ENCODE measurements around the genes LCE2A, LCE1B, IVL, SPRR4, SPRR1B, S100A16, ILF2 and NPR1.

DNA sequence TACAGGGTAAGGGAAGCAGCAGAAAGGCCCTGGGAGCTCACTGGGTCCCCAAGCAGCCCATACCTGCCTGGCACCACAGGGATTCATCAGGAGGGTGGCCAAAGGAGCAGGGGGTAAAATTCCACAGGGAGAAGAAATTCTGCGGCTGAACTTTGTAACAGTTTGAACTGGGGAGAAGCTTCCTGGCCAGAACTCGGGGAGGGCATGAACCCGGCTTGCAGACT lies 11.5 kb downstream of the THEM4 start:
- PRO-cap, result no peak

DNA sequence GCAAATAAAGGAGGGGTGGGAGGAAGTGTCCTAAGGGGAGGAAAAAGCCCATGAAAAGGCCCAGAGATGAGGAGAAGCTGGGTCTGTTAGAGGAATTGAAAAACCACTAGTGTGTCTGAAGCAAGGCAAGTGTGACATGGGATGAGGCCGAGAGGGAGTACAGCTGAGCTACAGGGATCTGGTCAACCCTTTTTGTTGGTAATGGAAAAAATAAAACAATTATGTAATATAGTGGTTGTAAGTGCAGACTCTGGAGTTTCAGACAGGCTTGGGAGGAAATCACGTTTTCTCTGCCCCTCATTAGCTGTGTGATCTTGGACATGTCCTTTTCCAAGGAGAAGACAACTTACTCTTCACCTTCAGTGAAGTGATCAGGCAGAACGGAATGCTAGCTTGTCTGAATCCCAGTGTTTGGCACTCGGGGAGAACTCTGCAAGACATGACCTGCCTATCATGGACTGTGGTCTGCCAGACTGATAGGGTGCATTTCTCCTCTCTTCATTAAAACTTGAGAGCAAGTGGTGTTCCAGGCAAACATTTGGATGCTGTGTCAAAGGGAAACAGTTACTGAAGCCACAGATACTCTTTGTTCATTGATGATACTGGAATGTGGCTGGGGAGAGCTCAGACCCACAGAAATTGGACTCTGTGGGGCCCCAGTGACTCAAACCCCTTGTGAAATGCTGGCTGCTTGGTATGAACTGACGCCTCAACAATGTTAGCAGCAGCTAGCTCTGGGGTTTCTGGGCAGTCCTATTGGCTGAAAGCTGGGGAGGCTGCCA lies 7.6 kb upstream of the S100A10 start:
- PRO-cap, result no peak

DNA sequence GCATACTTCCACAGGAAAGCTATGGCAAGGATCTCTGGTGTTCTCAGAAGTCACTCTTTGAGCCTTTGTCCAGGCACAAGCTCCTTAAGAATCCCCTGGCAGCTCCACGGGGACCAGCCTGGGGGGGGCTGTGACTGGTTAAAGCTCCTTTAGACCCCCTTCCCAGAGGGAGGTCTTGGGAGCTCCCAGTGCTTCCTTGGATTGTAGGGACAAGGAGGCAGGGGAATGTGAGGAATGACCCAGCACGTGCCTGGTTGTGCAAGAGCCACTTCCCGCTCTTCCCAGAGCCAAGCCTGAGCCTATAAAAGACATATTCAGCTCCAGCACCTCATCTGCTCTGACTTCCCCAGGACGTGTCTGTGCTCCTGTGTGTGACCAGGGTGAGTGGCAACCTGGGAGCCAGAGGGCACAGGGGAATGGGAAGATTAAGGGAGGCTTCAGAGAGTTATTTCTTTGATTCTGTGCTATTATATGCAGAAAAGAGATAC lies at the start of gene LCE2A:
Gene LCE2A, plus strand, starts transcription at position 331 of the 488 bp plus-strand sequence.
- PRO-cap, result no peak

DNA sequence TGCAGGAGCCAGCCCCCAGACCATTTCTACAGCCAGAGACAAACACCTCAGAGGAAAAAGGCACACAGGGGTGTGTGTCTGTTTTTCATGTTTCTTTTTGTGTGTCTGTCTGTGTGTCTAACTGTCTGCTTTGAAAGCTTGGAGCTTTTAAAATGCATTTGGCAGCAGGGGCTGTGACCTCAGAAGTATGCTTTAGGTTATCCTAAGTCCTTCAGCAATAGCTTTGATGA lies 7.3 kb downstream of the KPRP start:
- PRO-cap, result no peak

DNA sequence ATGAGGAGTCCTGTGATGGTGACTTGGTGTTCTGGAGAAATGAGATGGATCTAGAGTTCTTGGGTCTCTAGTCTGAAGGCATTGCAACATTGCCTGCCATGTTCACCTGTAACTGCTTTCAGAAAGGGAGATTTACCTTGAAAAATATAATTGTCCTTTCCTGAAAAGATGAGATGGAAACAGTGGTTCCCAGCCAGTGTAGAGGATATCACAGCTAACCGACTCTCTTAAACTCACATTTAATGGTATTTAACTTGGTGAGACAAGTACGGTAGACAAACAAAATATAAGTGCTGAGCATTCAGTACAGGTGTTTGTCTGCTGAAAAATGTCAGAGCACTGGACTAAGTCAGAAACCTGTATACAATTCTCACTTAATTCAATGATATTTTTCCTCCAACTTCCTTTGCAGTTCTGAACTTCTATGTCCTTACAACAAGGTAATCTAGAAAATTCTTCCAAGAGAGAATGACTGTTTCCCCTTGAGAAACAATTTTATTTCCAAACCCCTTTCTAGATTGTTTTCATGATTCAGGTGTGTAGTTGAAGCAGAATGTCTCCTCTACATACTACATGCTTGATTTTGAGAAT lies at the start of gene LCE1B:
Gene LCE1B, plus strand, starts transcription at position 412 of the 591 bp plus-strand sequence.
- PRO-cap, result no peak

DNA sequence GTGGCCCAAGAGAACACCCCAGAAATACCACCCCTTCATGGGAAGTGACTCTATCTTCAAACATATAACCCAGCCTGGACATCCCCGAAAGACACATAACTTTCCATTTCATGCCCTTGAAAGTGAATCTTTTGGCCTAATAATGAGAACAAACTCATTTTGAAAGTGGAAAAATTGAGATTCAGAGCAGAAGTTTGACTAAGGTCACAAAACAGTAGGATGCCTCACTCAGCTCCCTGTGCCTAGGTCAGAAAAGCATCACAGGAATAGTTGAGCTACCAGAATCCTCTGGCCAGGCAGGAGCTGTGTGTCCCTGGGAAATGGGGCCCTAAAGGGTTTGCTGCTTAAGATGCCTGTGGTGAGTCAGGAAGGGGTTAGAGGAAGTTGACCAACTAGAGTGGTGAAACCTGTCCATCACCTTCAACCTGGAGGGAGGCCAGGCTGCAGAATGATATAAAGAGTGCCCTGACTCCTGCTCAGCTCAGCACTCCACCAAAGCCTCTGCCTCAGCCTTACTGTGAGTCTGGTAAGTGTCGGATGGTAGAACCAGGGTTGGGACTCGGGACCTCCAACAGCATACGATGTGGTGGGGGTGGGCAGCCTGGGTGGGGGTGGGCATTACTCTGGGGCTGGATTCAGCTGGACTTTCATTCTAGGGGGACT lies at the start of gene IVL:
Gene IVL, plus strand, starts transcription at position 483 of the 663 bp plus-strand sequence.
- PRO-cap, result no peak

GRCh38 chr1:152970509-152970841 lies at the start of gene SPRR4:
Gene SPRR4, plus strand, starts transcription at chr1:152970648.
- PRO-cap, result no peak

DNA sequence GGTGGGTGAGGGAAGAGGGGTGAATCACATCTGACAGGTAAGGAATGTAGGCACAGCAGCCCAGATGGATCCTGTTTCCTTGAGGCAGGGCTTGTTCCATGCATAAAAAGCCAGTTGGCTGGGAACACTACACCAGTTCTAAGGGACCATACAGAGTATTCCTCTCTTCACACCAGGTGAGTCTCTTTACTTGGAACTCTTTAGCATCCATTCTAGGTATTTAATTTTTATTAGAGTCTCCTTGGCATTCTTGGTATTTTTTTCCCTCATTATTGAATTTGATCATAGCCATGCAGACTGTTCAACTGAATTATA lies at the start of gene SPRR1B:
Gene SPRR1B, plus strand, starts transcription at position 132 of the 315 bp plus-strand sequence.
- PRO-cap, result no peak

DNA sequence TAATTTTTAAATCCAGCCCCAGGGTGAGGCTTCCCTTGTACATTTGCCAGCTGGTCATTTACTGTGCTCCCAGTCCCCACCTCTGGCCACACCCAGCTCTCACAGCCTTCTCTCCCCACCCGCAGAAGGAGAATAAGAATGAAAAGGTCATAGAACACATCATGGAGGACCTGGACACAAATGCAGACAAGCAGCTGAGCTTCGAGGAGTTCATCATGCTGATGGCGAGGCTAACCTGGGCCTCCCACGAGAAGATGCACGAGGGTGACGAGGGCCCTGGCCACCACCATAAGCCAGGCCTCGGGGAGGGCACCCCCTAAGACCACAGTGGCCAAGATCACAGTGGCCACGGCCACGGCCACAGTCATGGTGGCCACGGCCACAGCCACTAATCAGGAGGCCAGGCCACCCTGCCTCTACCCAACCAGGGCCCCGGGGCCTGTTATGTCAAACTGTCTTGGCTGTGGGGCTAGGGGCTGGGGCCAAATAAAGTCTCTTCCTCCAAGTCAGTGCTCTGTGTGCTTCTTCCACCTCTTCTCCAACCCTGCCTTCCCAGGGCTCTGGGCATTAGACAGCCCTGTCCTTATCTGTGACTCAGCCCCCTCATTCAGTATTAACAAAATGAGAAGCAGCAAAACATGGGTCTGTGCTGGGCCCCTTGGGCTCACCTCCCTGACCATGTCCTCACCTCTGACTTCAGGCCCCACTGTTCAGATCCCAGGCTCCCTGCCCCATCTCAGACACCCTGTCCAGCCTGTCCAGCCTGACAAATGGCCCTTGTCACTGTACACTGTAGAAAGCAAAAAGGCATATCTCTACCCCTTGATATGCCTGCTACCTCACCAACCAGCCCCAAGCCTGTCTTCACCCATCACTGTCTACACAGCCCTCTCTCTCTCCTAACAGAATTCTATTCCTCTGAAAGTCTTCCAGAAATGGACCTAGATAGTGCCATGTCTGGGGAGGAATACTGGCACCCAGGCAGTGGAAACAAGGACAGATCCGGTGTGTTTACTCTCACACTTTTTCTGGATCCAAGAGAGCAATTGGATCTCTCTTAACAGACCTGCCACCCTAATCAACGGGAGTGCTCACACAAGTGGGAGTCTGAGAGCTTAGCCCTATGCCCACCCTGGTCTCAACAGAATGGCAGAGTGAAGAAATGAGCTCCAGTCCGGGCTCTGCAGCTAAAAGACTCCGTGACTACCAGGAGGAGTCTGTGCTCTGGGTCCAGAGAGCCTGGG lies 3.3 kb downstream of the S100A9 start:
- PRO-cap, result no peak

GRCh38 chr1:153544363-153544921 lies 1.2 kb downstream of the S100A4 start:
- PRO-cap, result no peak

- PRO-cap, result no peak
Measured at GRCh38 chr1:153568297-153569090, 2.9 kb upstream of the S100A2 start.

DNA sequence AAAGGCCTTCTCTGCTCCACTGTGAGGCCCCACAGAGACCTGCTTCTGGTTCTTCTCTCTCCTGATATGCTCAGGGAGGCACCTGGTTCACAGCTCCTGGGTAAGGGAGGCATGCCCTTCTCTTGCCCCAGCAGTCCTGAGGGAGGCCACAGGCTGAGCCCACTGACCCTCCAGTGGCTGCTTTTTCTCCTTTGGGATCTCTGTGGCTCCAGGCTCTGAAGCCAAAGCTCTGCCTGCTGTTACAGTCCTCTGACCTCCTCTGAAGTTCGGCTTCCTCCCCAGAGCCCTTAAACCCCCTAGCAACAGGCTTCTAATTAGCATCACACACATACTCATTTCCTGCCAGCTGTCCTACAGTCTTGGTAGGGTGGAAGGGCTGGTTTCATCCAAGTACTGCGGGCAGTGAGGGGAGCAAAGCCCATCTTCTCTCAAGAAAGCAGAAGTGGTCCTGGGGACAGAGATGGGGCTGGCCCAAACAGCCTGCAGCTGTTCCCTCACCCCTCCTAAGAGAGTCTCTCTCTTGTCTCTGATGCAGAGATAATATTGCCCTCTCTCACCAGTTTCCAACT lies 14.2 kb downstream of the S100A16 start:
- PRO-cap, result no peak

DNA sequence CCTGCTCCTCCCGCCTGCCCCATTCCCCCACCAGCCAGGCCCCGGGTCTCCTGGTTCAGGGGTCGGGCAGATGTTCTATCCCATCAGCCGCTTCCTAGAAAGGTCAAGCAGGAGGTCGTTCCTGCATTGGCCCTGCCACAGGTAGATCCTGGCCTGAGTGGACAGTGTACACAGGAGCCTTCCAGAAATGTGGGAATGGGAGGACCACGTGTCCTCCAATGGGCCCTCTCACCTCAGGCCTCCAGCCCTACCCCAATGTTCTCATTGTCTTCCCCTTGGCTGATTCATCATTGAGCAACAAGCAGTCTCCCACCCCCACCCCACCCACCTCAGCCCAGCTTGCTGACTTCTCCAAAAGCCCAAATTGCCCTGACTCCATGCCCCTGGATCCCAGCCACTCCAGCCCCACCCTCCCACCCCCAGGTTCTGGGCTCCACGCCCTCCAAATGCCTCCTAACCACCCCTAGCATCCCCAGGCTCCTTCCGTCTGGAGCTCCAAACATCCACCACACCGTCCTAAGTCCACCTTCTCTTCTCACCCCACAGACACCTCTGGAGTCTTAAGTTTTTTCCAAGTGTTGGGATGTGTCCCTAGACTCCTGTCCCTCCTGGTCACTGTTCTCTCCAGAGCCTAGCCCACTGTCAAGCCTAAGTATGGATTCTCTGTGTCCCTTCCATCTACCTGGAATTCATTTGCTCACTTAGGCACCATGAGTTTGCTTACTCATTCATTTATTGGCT lies 1.9 kb downstream of the S100A16 start:
- PRO-cap, result no peak

DNA sequence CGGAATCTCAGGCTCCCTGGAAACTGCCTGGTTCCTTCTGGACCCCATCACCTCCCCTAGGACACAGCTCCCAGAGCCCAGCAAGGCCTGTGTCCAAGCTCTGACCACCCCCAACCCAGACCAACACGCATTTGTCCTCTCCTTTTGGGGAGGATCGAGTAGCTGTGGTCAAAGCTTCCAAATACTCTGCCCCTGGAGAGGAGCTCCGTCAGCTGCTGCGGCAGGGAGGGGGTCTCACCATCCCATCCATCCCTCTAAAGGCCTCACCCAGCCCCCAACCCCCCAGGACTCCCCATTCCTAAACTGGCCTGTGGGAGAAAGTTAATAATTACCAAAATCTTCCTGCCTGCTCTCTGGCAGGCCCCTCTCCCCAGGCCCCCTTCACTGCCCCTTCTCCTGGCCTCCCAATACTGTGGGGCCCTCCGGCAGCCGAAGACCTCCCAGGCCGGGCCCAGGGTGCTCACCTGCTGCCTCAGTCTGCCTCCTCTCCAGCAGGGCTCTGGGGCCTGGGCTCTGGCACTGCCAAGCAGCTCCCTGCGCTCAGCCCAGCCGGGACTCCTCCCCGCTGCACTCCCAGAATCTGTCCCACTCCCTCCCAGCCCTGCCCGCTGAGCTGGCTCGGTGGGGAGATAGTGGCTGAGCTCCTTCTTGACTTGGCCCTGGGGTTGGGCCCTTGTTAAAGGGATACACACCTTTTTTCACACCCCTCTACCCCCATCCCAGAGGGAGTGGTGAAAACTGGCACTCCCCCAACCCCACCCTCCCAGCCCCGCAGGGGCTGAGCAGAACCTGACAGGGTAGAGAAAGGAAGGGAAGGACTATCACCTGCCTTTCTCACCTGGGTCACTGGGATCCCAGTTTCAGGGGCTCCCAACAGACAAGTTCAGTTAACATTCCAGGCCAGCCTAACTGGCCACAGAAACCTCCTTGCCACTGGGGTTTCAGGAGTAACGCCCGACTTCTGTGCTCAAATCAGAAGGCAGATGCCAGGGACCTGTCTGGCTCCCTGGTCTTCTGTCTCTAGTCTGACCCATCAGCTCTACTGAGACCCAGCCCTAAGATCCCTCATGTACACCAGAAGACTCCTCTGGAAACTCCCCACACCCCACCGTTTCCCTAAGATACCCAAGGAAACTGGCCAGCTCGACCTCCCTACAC lies at the start of gene S100A16:
Gene S100A16, minus strand, starts transcription at position 650 of the 1,158 bp plus-strand sequence.
- PRO-cap, result no peak

DNA sequence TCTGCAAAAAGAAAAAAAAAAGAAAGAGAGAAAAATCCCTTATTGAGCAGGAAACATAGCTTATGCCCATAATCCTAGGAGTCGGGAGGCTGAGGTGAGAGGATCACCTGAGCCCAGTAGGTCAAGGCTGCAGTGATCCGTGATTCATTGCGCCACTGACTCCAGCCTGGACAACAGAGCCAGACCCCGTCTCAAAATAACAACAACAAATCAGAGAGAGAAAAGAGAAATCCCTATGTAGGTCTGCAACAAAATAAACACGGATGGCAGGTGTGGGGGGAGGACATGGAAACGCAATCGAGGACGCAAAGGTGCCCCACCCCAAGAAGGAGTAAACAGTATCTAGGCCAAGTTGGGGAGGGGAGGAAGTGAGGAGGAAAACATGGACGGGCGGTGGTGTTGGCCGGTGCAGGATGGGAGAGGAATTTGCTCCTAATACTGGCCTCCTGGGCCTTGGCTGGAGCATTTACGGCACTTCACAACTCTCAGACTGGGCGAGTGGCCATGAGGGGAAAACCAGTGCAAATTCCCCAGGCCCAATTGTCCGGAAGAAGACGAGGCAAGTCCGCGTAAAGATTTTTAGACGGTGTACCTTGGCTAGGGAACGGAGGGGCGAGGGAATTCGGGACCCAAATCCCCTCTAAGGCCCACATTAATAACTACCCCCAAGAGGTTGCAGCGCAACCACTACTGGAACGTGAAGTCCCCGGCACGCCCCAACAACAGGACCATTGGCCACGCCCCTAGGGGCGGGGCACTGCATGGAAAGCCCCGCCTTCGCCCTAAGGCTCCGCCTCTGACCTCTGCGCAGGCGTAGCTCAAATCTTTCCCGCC lies 492 bp upstream of the CHTOP start:
- PRO-cap, result bidirectional peak, plus-strand start outside the sequence, minus-strand start at position 657 of the sequence

DNA sequence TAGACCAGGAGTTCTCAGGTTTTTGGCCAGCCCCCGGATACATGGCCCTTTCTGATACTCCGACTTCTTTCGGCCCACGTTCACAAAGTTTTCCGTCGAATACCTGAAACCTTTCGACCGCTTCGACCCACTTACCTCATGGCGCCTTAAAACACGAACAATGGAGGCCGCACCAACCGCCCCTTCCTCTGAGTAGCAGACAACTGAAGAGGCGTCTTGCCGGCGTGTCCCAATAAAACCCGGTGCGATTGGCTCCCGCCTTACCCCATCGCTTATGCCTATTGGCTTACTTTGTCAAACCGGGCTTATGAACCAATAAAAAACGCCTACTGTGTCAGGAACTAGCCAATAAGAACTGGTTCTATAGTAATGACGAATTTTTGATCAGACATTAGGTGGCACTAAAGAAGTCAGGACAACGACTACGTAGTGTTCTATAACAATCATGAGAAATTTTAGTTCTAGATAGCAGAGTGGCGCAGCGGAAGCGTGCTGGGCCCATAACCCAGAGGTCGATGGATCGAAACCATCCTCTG lies at the start of gene ILF2:
Gene ILF2, minus strand, starts transcription at position 211 of the 536 bp plus-strand sequence.
- PRO-cap, result bidirectional peak, plus-strand start at position 464 of the sequence, minus-strand start at position 205 of the sequence

DNA sequence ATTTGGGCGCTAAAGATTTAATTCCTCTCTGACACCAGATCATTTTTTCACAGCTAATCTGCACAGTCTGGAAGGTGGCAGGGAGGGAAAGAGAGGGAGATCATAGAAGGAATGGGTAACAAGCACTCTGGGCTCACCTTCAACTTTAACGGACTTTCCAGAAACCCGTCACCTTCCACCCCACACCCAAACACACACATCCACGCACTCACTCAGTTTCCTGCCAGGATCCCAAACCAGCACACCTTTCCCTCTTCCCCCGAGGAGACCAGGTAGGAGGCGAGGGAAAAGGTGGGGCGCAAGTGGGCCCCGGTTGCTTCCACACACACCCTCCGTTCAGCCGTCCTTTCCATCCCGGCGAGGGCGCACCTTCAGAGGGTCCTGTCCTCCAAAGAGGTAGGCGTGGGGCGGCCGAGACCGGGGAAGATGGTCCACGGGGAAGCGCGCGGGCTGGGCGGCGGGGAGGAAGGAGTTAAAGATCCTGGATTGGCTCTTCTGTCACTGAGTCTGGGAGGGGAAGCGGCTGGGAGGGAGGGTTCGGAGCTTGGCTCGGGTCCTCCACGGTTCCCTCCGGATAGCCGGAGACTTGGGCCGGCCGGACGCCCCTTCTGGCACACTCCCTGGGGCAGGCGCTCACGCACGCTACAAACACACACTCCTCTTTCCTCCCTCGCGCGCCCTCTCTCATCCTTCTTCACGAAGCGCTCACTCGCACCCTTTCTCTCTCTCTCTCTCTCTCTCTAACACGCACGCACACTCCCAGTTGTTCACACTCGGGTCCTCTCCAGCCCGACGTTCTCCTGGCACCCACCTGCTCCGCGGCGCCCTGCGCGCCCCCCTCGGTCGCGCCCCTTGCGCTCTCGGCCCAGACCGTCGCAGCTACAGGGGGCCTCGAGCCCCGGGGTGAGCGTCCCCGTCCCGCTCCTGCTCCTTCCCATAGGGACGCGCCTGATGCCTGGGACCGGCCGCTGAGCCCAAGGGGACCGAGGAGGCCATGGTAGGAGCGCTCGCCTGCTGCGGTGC lies at the start of gene NPR1:
Gene NPR1, plus strand, starts transcription at position 614 of the 1,023 bp plus-strand sequence.
- PRO-cap, result no peak

DNA sequence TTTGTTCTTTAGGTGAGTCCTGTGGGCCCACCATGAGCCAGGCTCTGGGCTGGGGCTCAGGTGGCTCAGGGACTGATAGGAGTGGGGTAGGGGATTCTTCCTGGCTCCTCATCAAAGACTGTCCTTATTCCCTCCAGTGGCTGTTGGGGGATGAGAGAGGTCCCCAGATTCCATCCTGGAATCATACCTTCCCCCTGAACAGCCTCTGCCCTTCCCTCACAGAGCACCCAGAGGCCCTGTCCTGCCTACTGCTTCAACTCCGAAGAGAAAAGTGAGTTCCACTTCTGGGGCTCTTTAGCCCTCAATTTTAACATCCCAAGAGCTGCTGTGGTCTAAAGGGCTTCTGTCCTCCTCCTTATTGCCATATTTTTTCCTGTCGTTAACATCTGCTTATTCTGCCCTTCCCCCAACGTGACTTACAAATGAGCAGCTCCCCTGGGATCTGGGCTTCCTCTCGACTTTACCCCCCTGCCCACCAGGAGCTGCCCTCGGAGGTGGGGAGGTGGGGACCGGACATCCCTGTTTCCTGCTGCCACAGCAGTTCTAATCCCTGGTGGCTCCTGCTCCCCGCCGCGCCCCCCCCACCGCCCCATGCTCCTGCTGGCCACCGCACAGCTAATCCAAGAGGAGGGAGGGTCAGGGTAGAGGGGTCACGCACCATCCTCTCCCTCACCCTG lies 4.6 kb upstream of the SLC27A3 start:
- PRO-cap, result no peak

- PRO-cap, result no peak
Measured at GRCh38 chr1:153780207-153780482, 4.9 kb downstream of the SLC27A3 start.

DNA sequence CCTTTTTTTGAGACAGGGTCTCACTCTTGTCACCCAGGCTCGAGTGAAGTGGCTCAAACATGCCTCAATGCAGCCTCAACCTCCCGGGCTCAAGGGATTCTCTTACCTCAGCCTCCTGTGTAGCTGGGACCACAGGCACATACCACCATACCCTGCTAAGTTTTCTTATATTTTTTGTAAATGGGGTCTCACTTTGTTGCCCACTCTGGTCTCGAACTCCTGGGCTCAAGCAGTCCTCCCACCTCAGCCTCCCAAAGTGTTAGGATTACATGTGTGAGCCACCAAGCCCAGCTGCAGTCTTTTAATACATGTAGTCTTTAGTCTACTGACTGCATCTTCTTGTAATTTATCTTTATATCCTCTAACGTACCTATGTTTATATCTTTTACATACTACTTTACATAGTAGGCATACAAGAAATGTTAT lies 20.3 kb downstream of the GATAD2B start:
- PRO-cap, result no peak

All from mesothelial cell of epicardium (in vitro differentiated cells).